LNCaP clone FGC (cell line): ENCODE results near the genes CCK and VIPR1.

- RRBS, 2 experiments = no CpG with 5 or more reads among the region's 7 CpGs
Measured at GRCh38 chr3:42025411-42026148, 63.7 kb upstream of the ULK4 start.

DNA sequence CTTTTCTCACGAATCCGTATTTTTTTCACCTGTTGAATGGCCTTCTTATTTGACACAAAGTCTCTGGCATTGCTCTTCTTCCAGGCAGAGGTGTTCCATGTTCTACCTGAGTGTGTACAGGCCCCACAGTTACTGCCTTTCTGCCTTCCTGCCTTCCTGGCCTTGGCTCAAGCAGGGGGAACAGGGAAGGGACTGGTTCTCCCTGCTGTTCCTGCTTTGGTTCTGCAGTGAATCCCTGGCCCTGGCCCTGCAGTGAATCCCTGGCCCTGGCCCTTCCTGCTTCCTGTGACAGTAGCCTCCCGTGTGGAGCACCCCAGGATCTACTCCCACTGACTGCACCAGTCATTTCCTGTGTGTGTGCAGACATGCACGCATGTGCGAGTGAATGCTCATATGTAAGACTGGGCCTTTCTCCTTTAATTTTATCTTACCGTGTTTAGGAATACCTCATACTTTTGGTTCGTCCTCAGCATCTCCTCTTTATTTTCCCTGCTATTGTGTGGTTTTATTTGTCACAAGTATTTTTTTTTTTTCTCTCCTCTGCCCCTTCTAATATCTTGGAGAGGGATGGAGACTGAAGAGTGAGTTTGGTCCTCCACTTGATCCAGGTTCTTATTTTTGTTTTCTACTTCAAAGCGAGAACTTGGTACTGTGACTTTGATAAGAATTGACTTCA is 32.2 kb downstream of the TRAK1 start:
- RRBS, 2 experiments = no CpG with 5 or more reads among the region's 8 CpGs

DNA sequence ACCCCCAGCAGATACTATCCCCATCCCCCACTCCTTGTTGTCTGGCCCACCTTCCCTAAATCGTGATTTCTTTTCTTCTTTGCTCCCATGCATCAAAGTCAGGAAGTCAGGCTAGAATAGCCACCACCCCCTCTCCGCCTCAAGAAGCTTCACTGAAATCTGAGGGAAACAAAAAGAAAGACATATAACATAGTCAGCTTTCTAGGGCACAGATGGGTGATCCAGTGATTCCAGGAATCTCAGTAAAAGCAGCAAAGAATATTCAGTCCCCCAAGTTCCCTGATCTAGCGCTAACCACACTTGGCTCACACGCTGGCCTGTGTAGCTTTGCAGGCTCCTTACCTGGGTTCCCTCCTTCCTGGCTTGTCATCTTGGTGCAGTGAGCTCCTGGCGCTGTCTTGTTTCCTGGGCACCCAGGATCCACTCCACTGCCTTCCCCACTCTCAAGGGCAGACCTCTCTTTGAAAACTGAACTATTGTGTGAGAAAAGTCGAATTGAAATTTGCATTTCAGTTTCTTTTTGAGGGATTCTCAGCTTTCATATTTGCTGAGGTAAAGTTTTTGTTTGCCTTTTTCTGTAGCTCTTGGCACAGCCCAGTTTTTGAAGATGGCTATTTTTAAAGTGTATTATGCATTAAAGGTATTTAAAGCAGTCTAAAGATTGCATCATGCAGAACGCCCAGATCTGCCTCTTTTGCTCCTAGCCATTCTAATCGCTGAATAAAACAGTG is 70.2 kb downstream of the CCK start:
- RRBS, 2 experiments = no CpG with 5 or more reads among the region's 8 CpGs

GRCh38 chr3:42265967-42266568 is at the start of gene CCK:
TSS of gene CCK (minus strand) at chr3:42266185.
- RRBS, 2 experiments = no CpG with 5 or more reads among the region's 23 CpGs

DNA sequence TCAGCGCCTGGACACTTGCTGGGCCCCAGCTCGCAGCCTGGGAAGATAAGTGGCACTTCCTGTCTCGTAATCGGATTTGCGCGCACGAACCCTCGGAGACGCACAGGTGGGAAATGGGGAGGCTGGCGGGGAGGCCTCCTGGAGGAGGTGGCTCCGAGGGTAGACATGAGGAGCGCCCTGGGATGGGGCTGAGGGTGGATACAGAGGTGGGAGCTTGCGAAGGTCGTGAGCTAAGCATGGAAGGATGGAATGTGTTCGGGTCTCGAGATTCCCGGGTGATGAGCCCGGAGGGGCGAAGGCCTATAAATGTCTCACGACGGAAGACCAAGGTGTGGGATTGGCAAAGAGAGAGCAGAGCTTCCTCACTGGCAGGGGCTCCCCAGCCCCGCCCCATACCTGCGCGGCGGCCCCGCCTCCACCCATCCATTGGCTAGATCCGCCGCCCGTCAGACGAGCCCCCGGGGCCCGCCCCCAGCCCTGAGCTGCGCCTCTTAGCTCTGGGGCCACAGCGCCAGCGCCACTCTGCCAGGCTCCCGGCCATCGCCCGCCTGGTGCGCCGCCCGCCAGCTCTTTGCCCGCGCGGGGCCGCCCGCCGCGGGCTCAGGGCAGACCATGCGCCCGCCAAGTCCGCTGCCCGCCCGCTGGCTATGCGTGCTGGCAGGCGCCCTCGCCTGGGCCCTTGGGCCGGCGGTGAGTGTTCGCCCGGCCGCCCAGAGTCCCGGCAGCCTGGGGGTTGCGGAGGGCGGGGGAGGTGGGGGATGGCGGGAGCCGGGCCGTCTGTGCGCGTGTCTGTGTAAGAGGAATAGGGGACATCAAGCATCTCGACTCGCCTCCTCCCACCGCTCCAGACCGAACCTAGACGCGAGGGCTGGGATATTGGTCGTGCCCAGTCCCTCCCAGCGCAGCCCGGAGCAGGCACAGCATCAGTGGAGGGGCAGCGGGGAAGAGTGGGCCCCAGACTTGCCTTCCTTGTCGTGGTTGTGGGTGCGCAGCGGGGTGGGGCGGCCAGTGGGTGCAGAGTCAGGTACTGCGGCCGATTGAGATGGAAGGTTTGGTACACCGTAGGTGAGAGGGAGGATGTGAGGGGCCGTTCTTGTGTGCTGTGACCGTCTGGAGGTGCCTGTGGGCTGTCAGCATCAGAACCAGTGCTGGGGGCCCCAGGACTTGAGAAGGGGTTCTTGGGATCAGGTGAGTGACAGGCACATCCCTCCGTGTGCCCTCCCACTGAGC is at the start of gene VIPR1:
Gene VIPR1 (plus strand): TSS at position 520 of the 1,230 bp plus-strand sequence.
- RRBS, 2 experiments = 1 to 2% methylated on average over 11 of the region's 89 CpGs

- RRBS, 2 experiments = no CpG with 5 or more reads among the region's 8 CpGs
Measured at GRCh38 chr3:42507009-42507721, 4.7 kb downstream of the VIPR1 start.

DNA sequence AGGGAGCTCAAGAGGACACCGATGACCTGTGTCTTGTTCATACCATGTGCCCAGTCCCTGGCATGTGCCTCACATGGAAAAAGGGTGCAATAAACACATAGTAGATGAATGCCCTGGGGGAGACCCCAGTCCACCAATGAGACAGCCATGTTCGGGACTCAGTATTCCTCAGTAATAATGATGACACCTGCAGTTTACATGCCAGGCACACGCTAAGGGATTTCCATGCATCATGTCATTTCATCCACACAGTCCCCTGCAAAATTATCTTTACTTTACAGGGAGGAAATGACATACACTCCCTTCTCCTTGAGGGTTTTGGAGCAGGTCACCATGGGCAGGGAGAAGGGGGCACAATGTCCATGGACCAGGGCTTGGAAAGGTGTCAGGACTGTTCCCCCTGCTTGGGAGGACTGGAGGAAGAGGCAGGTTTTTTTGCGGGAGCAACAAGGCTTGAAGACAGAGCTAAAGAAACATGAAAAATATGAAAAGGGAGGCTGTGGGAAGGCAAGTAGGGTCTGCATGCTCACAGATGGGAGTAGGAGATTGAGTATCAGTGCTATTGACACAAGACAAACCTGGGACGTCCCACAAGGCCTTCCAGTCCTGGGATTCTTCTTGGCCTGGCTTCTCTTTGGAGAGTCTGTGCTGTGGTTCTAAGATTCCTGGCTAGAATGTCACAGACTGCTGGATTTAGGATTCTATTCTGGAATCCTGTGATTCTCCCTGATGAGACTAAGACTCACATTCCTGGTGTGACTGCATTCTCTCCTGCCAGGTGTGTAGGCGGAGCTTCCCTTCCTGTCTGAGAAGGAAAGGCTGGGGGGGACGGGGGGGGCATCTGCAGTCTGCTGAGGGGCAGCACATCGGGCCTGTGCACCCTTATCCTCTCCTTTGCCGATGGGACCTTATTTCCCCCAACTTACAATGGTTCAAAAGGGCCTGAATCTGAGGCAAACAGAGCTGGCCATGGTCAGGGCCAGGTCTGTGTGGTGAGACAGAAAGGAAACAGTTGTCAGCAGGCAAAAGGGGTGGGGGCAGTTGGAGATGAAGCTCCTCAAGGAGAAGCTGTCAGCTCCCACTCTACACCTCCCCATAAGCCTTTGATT is 30.5 kb downstream of the VIPR1 start:
- RRBS, 2 experiments = no CpG with 5 or more reads among the region's 9 CpGs

- RRBS, 2 experiments = no CpG with 5 or more reads among the region's 6 CpGs
Measured at GRCh38 chr3:42591680-42592157, 1.1 kb downstream of the SS18L2 start.

DNA sequence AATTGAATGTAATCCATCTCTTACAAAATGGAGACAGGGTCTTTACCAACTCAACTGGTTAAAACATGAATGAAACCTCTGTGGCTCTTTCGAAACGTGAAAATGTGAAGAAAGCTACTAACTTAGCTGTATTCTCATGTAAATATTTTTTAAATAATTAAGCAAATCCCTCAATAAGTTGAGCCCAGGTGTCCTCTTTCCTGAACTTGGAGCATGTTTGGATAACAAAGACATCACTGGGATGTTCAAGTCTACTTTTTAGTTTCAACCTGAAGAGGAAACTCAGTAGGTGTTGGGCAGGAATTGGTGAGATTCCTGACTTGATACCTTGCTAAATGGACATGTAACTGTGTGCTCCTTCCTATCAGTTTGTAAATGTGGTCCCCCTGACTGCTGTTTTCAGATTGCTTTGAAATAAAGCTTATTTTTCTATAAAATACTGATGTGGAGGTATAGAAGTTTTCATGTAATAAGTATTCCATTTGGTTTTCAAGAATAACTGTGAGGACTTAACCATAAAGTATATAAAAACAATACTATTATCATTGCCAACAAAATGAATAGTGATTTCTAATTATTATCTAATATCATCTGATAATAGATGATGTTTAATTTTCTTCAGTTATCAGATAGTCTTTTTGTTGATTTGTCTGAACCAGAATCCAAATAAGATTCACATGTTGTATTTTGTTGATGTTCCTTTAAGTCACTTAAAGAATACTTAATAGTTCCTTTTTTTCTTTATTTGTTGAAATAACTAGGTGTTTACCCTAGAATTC is 4.1 kb downstream of the SS18L2 start:
- RRBS, 2 experiments = no CpG with 5 or more reads among the region's 2 CpGs

- RRBS, 2 experiments = 87 to 91% methylated on average over 5 of the region's 40 CpGs
Measured at GRCh38 chr3:42663523-42664455, 10.3 kb downstream of the ZBTB47 start.

DNA sequence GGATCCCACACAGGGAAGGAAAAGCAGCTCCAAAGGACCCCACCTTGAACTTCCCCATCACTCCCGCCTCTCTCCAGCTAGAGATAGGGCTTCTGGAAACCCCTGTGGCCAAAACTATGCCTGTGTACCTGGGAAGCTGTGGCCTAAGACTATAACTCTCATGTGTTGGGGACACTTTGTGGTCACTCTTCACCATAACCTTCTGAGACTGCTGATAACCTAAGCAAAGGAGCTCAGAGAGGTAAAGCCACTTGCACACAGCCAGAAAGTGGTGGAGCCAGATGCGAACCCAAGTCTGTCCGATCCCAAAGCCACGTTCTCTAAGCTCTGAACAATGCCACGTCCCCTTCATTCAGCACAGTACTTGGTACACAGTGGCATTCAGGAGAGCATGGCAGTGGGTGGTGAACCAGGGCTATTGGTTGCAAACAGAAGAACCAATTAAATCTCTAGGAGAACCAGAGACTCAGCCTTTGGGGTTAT is 15.6 kb upstream of the KLHL40 start:
- RRBS, 2 experiments = no CpG with 5 or more reads among the region's 5 CpGs

GRCh38 chr3:42701877-42702549 is 585 bp downstream of the HHATL start:
- RRBS, 2 experiments = 47 to 50% methylated on average over 4 of the region's 11 CpGs

DNA sequence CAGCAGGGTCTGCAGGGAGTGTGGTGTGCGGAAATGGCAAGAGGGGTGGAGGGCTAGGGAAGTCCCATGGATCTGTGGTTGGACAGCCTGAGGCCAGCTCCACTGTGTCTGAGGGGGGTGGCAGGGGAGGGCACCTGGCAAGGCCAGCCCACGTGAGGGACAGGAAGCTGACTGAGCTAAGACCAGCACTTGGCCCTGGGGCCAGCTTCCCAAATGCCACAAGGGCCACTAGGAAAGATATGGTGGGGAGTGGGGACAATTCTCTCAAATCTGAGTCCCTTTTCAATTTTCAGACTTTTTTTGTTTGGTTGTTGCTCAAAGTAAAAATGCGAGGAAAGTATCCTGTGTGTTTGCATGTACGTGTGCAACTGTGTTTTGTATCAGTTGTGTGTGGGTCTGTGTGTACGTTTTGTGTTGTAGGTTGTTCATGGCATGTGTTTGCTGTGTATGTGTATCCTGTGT is 2.0 kb upstream of the HHATL start:
- RRBS, 2 experiments = no CpG with 5 or more reads among the region's 5 CpGs

DNA sequence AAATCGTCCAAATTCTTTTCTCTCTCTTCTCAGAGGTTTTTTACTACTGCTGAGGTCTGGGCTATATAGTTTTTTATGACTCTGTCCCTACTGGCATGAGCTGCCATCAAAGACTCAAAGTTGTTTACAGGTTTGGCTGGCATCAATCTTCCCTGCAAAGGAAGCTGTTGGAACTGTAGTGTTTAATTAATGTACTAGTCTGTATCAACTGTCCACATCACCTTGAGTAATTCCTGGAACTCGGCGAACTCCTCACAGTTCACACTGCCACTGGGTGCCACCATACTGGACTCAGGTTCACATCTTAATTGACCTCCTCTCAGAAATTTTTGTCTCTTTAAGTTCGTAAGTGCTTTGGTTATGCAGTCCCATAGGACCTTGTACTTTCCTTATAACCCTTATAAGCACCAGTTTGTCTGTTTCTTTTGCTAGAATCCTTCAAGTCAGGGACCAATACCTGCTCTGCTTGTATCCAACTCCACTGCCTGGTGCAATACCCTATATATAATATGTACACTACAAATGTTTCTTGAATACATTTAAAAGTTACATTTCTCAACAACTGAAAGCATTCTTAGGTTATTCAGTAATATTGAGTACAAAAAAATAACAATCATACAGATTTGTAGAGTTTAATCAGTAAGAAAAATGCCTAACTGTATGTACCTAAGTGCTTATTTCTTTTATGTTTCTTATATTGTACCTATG is 3.1 kb downstream of the HIGD1A start:
- RRBS, 2 experiments = no CpG with 5 or more reads among the region's 4 CpGs

DNA sequence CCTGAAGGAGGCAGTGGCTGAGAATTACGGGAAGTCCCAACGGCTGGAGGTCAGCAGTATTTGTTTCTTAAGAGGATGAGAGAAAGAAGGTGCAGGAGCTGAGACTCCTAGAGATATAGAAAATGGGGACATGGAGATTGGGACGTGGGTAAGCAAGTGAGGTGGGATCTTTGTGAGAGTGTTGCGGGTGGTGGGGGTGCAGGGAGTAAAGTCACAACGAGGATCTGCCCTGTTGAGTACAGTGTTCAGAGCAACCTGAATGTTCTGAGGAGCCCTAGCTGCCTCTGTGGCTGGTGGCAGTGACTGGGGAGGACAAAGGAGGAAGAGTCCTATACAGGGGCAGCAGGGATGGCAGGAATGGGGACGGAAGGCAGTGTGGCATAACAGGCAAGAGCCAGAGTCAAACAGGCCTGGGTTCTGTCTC is 1.2 kb downstream of the ZNF662 start:
- RRBS, 2 experiments = no CpG with 5 or more reads among the region's 6 CpGs

GRCh38 chr3:43213157-43214128 is 72.9 kb upstream of the SNRK start:
- RRBS, 2 experiments = no CpG with 5 or more reads among the region's 7 CpGs

- RRBS, 2 experiments = no CpG with 5 or more reads among the region's 3 CpGs
Measured at GRCh38 chr3:43423363-43423604, 136.9 kb downstream of the SNRK start.

- RRBS, 2 experiments = no CpG with 5 or more reads among the region's 6 CpGs
Measured at GRCh38 chr3:43736428-43737132, 45.8 kb downstream of the ABHD5 start.

GRCh38 chr3:43893736-43894686 is 203.3 kb downstream of the ABHD5 start:
- RRBS, 2 experiments = 85 to 92% methylated on average over 21 to 22 of the region's 65 CpGs